Cardiac ventricle fibroblast (primary cell): ENCODE measurements around the genes TBC1D3I, ZNHIT3 and DHRS11.

DNA sequence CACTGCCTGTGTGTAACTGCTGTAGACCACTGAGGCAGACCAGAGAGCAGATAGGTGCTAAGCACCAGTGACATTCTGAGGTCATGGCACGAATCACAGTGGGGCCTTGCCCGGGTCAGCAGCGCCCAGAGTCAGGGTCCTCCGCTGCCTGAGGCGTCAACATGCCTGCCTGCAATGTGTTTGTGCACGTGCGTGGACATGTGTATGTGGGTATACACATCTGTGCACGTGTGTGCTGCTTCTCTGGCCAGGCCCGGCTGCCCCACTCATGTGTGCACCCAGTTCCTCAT lies at the start of gene TBC1D3I:
TBC1D3I (minus strand) TSS at position 76 of the 290 bp plus-strand sequence.
- RAMPAGE, long total RNA: no peak

GRCh38 chr17:36485607-36486849 lies at the start of gene ZNHIT3:
TSS of gene ZNHIT3 (plus strand) at chr17:36486681.
- RAMPAGE, long total RNA: no peak

GRCh38 chr17:36533412-36534407 lies 958 bp downstream of the MYO19 start:
- RAMPAGE, long total RNA: no peak

- RAMPAGE, long total RNA: no peak
Measured at GRCh38 chr17:36591277-36592356, at the start of gene DHRS11. TSS of gene DHRS11 (plus strand) at chr17:36591879.

DNA sequence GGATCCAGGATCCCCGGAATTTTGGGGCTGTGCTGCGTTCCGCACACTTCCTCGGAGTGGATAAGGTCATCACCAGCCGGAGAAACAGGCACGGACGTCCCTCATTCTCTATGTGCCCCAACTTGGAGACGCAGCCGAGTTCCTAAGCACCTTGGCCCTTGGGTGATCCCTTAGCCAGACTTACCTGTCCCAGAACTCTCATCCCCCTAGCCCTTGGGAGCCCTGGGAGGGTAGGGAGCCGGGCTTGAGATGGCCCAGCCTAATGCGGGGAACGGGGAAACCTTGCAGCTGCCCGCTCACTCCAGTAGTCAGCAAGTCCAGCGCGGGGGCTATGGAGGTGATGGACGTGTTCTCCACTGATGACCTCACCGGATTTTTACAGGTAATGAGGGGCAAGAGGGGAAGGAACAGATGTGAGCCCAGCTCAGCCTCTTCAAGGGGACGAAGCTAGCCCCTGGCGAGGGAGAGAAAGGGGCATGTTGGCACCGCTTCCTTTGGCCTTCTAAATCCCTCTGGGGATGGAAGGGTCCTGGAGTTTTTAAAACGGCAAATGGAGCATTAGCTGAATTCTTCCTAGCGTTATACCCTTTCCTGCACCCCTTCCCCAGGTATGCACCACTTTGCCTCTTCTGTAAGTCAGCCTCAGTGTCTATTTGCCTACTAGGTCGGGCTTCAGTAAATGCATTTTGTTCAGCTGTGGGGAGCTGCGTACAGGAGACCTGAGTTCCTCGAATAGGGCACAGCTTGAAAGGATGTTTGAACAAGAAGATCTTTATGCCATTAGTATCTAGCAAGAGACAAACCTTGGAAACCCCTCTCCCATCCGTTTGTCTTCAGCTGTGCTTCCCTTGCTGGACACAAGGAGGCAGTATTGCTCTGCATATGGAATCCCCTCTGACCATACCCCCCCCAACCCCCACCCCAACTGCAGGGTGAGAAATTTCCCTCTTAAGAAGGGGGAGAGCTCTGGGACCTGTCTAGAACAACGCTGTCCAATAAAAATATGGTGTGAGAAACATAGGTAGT lies 1.2 kb downstream of the MRM1 start:
- RAMPAGE, long total RNA: no peak

GRCh38 chr17:36641641-36642600 lies 40.5 kb downstream of the MRM1 start:
- RAMPAGE, long total RNA: no peak

- RAMPAGE, long total RNA: no peak
Measured at GRCh38 chr17:36642601-36642862, 41.1 kb downstream of the MRM1 start.

GRCh38 chr17:36933614-36934771 lies 3.3 kb upstream of the LHX1 start:
- RAMPAGE, long total RNA: no peak

- RAMPAGE, long total RNA: no peak
Measured at GRCh38 chr17:36937022-36937382, 273 bp upstream of the LHX1 start.

DNA sequence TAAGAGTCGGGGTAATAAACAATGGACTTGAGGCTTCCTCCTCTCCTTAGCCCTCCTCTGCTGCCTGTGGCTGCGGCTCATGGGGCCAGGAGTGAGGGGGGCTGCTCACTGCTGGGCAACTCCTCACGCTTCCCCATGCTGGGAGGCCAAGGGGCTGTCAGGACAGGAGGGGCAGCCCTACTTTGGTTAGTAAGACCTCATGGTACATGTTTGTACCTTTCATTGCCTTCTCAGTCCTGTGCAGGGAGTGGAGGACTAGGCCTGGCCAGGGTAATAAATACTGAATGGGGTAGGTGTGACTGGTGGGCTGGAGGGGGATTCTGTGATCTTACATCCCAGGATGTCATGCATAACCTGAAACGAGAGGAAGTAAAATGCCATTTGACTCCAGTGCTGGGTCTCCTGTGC lies 138.1 kb downstream of the AATF start:
- RAMPAGE, long total RNA: no peak

DNA sequence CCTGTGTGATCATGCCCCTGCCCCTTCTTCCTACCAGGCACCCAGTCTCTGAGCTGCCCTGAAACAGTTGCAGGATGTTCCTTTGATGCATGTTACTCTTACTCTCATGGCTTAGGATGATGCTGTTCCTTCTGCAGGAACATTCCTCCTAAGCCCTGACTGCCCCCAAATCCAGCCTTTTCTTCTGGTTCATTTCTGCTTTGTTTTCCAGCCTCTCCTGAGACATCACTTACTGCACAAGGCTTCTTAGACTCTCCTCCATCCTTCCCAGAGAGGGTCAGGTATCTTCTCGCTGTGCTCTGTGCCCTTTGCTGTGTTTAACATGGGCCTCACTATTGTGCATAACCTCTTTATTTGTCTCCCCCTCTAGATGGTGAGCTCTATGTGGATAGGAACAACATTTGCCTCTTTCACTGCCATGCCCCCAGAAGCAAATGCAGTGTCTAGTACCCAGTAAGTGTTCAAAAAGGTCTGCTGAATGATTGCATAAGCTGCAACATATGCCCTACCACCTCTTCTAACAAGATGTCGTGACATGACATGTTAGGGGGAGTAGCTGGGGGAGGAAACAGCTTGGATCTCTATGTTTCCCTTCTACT lies 147.6 kb downstream of the AATF start:
- RAMPAGE, long total RNA: no peak

DNA sequence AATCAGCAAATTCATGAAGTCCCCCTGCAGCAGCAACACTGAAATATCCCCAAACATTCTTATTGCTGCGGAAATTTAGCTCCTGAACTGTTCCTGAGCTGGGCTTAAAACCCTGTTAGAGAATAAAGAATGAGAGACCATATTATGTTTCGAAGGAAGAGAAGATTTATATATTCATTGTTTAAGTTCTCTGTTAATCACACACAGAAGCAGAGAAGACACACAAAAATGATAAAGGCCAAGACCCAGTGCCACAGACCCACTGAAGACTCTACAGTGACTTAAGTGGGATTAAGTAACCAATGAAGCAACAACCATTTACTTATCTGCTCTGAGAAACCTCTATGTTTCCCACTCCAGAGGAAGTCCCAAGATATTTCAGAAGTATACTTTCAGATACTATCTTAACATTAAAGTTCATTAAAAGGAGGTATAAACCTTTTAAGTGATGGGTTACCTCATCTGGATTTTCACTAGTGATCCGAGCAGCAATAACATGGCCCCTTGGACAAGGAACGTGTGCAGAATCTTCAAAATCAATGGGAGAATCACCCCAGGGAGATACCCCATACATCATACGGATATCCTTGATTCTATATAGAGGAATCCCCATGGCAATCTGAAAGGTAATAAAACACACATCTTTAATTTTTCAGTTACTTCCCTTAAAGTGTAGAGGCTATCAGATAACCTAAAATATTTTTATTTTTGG lies 117.9 kb upstream of the C17orf78 start:
- RAMPAGE, long total RNA: no peak

- RAMPAGE, long total RNA: no peak
Measured at GRCh38 chr17:37745152-37745788, 411 bp upstream of the HNF1B start.

GRCh38 chr17:37843957-37844488 lies 80.2 kb upstream of the TBC1D3K start:
- RAMPAGE, long total RNA: no peak

DNA sequence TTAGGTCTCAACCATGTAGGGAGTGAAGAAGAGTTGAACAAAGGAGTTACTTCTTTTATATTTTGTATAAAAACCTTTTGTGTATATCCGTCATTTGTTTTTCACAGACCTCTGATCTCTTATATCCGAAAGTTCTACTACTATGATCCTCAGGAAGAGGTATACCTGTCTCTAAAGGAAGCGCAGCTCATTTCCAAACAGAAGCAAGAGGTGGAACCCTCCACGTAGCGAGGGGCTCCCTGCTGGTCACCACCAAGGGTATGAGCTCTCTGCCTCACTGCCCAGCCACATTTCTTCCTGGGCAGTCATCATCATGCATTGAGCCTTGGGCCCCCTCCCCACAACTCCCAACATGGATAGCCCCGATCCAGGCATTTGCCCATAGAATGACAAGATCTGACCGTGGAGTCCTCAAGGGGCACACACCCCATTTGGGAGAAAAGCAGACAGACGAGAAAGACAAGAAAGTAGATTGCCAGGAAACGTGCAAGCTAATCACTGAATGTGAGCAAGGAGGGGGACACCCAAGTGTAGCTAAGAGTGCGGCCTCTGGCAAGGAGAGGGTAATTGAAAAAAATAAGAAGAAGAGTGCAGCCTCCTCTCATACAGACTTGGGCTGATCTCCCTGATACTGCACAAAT lies 32.4 kb upstream of the ARHGAP23 start:
- RAMPAGE, long total RNA: no peak

GRCh38 chr17:38450694-38451585 lies 22.7 kb downstream of the ARHGAP23 start:
- RAMPAGE, long total RNA: no peak

DNA sequence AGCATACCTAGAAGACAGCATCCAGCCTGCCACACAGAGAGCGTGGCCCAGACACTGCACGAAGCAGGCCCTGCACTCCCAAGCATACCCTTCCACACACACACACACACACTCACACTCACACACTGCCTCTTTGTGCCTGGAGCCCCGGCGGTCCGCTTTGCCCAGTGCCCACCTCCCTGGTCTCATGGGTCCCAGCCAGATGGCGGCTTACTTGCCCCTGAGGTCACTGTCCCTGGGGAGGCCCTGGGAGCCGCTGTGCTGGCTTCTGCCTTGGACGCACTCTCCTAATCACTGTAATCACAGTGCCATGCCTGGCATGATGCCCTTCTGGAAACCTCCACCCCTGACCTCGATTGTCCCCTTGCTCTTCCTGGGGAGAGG lies 35.9 kb downstream of the ARHGAP23 start:
- RAMPAGE, long total RNA: no peak

- RAMPAGE, long total RNA: no peak
Measured at GRCh38 chr17:38510012-38511163, 82.1 kb downstream of the ARHGAP23 start.

- RAMPAGE, long total RNA: no peak
Measured at GRCh38 chr17:38512124-38512503, 83.8 kb downstream of the ARHGAP23 start.

- RAMPAGE, long total RNA: no peak
Measured at GRCh38 chr17:38591344-38591811, 14.4 kb downstream of the SRCIN1 start.